Cardiac atrium fibroblast (primary cell): Measurements from ENCODE around the gene GSKIP.

GRCh38 chr14:95520222-95520773 is 3.8 kb upstream of the SYNE3 start:
- RAMPAGE, long total RNA: no peak

DNA sequence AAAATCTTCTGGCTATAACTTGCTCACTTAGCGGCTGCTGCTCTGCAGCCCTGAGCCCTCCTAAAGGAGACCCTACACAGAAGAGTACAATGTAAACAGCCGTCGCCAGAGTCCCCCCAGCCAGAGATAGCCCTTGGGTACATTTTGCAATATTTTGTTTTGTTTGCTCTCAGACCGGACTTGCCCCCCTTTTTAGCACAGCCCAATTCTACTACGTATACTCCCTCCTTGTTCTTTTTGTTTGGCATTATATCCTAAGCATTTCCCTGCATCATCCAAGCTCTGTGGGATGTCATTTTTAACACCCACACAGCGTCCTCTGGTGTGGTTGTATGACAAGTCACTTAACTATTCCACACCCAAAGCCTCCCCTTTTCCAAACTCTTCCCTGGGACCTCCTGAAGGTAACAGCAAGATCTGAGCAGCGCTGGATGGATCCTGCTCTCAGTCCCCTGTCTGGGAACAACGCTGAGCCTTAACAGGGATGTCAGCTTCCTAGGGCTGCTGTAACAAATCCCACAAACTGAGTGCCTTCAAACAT is 25.4 kb upstream of the TCL1B start:
- RAMPAGE, long total RNA: no peak

DNA sequence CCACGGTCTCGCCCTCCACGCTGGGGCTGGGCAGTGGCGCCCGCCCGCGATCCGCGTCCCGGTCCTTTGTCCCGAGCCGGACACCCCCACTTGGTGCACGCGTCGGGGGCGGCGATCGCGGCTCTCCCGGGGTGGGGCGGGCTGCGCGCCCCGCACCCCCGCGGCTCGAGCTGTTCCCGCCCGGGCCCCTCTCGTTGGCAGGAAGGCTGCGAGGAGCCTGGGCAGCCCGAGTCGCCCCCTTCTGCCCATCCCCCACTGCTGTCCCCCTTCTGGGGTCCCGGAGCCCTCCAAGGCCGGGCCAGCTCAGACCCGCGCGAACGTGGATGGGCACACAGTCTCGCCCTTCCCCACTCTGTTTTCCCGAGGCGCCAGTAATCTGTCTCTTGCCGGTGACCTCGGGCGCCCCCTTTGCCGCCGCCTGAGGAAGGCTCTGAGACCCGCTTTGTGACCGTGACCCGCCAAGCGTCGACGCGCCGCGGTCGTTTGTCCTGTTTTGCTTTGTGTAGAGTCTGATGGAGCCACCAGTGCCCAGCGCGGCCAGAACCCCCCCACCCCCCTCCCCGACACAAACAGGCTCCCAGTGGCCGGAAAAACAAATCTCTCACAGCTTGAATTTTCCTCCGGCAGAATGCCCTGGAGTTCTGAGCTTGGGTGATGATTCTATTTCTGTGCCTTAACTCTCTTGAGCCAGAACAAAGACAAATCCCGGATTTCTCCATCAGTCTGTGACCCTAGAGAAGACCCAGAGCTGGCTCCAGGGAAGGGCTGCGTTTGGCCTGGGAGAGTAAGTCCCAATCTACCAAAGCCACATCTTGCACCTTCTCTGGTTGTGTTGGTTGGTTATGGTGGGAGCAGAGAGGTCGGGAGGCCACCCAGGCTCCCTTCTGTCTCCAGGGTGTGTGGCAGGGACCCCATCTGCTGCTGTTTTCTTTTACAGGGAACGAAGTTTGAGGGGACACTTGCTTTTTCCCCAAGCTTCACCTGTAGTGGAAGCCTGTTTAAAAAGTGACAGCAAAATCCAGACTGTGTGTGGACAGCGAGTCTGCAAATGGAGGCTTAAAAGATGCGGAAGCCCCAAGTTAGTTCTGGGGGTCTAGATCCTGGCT is 775 bp downstream of the C14orf132 start:
- RAMPAGE, long total RNA: no peak

- RAMPAGE, long total RNA: no peak
Measured at GRCh38 chr14:96100133-96100533, 61.0 kb downstream of the C14orf132 start.

DNA sequence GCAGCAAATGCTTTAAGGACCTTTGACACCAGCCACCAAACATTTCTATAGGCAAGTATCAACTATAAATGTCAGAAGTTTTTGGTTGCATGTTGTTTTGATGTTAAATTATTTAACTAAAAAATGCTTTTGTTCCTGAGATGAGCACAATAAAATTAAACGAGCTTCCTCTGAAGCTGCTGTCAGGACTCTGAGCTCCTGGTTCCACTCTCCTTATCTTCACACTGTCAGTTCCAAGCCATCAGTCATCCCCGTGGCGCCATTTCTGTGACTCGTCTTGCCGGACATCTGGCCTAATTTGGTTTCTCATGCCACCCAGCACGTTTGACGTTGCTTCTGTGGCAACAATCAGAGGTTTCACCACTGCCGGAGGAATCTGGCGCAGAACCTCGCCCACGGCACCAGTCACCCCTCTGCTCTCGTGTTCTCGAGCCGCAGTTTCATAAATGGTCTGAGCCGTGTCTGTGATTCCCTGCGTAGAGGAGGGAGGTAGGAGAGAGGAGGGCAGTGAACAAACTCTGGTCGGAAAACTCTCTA is 29.6 kb downstream of the BDKRB1 start:
- RAMPAGE, long total RNA: no peak

GRCh38 chr14:96363440-96363609 is at the start of gene GSKIP:
Gene GSKIP (plus strand): TSS chr14:96363526.
- RAMPAGE, long total RNA: start-site peak on the plus strand at chr14:96363515-96363550, 87 and 44 reads in 2 replicates

GRCh38 chr14:96852755-96853178 is 55.6 kb downstream of the VRK1 start:
- RAMPAGE, long total RNA: no peak

DNA sequence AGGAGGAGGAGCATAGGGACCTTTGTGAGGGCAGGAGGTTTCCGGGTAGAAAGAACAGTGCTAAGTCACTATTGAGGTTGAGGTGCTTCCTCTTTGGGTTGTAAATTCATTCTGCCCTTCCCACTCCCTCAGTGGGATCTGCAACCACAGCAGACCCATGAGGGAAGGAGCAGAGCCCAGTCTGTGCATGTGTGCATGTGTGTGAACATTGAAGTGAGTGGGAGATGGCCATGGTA is 909.7 kb downstream of the VRK1 start:
- RAMPAGE, long total RNA: no peak

- RAMPAGE, long total RNA: no peak
Measured at GRCh38 chr14:97994268-97994801, 1197.2 kb downstream of the VRK1 start.

DNA sequence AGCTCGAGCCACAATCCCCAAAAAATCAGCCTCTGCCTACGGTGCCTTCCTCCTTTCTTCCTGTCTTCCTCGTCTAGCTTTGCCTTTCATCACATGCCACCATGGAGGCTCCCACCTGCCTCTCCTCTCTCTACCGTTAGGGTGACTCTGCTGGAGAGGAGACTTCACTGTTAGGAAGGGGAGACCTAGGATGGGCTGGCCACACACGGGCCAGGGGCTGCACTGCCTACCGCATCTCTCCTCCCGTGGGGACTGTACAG is 1104.8 kb downstream of the BCL11B start:
- RAMPAGE, long total RNA: no peak

DNA sequence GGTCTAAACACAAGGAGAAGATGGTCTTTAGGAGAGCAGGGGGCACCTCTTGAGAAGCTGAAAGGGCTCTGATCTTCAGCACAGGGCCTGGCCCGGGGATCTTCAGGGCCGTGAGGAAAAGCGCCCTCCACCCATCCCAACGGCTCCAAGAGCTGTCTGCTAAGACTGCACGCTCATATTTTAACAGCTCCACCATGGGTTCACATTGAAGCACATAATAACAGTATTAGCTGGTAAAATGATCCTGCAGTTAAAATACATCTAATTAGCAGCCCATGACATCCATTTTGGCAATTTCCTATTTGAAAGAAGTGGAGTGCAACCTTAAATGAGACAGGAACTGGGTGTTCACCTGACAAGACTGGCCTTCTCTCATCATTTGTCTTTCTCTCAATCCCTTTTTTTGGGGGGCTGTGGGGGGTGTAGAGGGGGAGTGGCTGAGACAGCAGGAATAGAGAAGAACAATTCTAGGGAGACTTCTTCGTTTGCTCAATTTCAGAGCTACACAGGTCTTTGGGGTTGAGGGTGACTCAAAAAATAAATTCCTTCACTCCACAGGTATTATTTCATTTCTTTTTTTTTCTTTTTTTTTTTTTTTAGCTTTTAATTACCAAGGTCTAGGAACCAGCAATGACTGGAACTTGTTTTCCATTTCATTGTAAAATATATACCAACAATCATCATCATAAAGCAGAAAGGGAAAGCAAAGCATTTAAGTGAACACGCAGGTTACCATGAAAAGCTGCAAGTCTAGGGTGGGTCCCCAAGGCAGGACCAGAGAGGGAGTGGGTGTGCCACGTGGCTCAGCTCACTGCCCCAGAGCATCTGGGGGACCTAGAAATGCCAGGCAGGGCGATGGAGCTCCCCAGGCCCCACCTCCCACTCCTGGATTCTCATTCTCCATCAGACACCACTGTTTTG is 35.1 kb downstream of the BCL11B start:
- RAMPAGE, long total RNA: no peak

- RAMPAGE, long total RNA: no peak
Measured at GRCh38 chr14:99240995-99241693, 30.9 kb downstream of the BCL11B start.

GRCh38 chr14:99248742-99249211 is 23.2 kb downstream of the BCL11B start:
- RAMPAGE, long total RNA: no peak

DNA sequence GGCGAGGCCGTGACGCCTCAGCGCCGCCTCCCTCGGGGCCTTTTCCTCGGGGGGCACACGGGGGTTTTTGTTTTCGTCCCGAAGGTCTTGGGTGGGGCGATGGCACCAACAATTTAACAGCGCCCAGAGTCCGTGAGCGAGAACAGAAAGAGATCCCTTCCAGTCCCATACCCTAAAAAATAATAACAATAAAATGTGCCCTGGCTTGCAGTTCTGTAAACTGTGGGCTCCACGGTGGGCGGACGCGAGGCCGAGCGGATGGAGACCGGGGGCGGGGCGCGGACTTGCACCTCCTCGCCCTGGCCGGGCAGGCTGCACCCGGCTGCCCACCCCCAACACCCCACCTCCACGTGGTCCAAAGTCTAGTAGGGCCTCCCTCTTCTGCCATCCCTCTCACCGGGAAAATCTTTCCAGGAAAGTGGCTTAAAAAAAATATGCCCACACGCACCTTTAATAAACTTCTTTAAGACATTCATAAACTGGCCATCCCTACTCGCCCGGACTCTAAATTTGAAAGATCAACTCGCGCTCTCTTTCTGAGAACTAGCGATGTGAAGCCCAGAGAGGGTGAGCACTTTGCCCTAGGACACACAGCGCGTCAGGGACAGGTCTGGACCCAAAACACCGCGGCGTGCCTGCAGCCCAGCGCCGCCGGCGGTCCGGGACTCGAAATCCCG is 1.8 kb upstream of the BCL11B start:
- RAMPAGE, long total RNA: no peak

GRCh38 chr14:99412129-99412590 is 68.5 kb downstream of the SETD3 start:
- RAMPAGE, long total RNA: no peak

DNA sequence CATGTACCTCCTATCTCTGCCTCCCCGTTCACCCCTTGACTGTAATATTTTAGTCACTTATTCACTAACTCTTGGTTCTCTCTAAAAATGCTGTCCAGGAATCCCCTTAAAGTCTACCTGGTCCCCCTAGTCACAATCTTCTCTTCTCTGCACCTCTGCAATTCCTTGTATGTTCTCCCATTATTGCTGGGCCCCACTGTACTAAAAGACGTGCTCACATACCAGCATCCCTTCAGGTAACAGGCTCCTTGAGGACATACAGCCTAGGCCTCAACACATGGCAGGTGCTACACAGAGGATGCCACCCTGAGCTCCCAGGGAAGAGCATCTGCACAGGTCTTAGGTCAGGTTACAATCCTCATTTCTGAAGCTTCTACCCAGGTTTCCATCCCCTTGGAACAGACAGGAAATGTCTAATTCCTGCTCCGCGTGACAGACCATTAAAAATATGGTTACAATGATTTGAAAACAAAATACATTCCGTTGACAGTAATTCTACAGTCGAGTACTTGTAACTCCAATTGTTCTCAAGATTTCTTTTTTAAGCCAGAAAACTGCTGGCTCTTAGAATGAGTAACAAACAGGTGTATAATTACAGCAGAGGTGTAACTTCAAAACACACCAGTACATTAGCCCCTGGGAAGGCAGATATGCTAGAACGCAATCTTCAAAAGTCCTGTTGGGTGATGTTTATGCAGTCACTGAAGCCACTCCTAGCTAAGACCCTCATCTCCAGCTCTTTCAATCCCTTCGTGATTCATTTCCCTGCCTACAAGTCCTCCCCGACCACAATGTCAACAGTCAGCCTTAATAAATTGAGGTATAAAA is 11.8 kb downstream of the SETD3 start:
- RAMPAGE, long total RNA: no peak

DNA sequence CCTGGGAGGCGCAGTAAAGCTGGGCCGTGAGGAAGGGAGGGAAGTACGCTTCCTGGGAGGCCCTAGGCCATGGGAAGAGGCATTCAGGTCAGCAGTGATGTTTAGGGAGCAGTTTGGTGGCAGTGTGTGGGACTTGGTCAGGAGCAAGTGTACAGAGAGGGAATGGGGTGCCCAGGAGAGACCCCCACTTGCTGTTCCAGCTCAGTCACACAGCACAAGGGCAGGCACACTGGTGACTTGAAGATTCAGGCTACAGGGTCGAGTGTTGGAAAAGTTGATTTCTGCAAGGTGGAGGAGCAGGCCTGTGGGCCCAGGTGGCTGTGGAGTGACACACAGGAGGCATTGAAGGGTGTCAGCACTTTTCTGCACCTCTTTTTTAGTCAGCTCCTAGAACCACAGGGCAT is 27.3 kb downstream of the CCNK start:
- RAMPAGE, long total RNA: no peak

DNA sequence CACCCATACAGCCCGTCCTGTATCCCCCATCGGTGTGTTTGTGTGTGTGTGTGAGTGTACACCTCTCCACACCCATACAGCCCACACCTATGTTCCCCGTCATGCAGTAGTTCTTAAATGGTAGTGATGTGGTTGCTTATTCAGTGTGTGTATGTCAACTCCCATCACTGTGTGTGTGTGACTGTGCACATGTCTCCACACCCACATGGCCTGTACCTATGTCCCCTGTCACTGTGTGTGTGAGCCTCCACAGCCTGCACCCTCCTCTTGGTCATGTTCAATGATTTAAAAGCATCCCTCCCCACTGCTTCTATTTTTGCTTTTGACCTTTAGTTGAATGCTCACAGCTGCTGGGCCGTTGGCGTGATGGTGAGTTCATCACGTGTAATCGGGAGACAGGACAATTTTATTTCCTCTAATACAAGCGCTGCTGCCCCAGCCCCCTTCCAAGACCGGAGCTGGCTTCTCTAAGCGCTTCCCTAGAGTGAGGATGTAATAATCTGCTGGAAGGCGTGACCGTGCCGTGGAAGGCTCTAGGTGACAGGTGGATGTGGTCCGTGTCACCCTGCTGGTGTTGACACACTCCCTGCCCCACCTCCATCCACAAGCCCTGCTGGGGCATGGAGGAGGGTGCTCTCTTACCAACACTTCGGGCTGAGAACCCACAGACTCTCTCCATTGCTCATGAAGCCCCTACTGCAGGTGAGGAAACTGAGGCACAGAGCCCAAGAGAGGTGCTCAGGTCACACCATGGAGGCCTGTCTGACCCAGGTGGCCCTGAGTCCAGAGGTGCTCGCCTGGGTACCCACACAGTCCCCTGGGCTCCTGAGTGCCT is 25.4 kb downstream of the CCDC85C start:
- RAMPAGE, long total RNA: no peak

DNA sequence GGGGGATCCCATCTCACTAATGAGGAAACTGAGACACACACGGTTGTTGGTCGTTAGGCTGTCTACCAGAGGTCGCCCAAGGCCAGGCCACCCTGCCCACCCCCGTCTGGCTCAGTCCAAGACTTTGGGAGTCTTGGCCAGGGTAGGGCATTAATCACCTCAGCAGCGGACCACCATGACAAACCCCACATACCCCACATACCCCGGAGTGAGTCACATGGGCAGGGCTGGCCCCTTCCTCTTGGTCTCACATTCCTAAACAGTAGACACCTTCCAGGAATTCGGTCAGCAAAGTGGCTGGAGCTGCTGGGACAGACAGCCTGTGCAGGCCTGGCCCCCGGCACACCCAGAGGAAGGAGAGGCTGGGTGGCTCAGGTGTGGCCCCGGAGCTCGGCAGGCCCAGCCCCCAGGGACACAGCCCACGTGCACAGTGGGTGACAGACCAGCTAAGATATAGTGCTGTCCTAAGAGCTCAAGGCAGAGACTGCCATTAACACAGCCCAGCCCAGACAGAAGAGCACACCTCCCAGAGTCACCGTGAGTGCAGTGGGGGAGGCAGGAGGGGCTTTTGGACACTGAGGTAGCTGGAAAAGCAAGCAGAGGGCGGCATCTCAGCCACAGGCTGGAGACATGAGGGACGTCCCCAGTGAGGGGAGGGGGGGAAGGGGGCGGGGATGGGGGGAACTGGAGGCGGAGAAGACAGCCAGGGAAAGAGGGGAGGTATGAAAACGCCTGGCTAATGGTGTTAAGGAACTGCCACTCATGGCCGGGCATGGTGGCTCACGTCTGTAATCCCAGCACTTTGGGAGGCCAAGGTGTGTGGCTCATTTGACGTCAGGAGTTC is 24.0 kb downstream of the CCDC85C start:
- RAMPAGE, long total RNA: no peak

- RAMPAGE, long total RNA: no peak
Measured at GRCh38 chr14:99601925-99603128, 1.7 kb downstream of the CCDC85C start.